Cytotoxic T cell (primary cell): ENCODE results near the gene COMMD6.

- PRO-cap, 2 experiments: no peak in any of the 2 experiments
Observed at GRCh38 chr13:57075531-57076107, 65.1 kb upstream of the PRR20A start.

- PRO-cap, 2 experiments: no peak in any of the 2 experiments
Observed at GRCh38 chr13:57601380-57601758, 30.2 kb upstream of the PCDH17 start.

GRCh38 chr13:60012932-60013389 is 150.8 kb downstream of the DIAPH3 start:
- PRO-cap, 2 experiments: no peak in any of the 2 experiments

DNA sequence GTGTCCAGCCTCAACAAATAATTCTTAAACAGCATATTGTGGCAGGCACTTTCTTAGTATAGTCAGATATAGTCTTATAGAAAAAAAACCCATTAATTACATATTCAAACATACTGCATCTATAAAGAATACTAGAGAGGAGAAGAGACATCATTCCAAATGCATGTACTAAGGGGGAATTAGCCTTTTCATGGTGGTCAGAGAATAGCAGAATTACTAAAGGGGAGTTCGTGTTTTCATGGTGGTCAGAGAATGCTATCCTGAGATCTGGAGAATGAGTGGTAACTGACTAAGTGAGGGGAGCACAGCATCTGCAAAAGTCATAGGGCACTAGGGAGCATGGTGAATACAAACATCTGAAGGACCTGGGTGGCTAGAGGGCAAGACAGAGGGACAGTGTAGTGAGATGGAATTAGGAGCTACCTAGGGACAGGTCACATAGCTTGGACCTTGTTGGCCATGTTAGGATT is 8.3 kb downstream of the TDRD3 start:
- PRO-cap, 2 experiments: no peak in any of the 2 experiments

DNA sequence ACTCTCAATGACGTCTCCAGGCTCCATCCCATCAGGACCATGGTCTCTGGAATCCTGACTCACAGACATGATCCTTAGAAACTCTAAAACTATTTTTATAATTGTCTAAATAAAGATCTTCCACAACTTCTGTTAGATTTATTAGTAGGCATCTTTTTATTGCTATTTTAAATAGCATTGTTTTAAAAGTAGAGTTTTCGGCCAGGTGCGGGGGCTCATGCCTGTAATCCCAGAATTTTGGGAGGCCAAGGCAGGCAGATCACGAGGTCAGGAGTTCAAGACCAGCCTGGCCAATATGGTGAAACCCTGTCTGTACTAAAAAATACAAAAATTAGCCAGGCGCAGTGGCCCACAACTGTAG is 241.0 kb downstream of the TDRD3 start:
- PRO-cap, 2 experiments: peak in 2 of 2 experiments; most common minus-strand start position 83 of the sequence (in 2)

- PRO-cap, 2 experiments: no peak in any of the 2 experiments
Observed at GRCh38 chr13:67120952-67121447, 109.1 kb downstream of the PCDH9 start.

DNA sequence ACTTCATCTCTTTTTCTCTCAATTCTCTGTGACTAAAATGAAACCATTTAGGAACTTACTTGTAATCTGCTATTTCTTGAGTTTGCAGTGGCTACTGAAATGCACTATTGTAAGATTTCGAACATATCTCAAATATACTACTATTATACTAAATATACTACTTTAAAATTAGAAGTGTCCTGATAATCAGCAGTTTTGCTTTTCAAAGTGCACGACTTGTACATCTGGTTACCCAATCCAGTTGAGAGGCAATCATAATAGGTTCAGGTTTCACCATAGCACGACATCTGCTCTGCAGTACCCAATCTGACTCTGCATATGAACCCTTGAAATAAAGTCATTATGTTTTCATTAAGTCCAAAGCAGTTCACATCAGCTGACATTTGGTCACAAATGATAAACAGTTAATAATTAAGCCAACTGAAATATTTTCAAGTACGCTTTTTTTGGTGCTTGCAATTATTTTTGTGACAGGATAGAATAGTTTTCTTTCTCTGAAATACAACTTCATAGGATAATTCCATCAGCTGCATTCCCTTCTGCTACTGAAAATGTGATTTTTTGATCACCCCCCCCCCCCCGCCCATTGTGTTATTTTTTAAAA is 90.6 kb downstream of the PCDH9 start:
- PRO-cap, 2 experiments: no peak in any of the 2 experiments

DNA sequence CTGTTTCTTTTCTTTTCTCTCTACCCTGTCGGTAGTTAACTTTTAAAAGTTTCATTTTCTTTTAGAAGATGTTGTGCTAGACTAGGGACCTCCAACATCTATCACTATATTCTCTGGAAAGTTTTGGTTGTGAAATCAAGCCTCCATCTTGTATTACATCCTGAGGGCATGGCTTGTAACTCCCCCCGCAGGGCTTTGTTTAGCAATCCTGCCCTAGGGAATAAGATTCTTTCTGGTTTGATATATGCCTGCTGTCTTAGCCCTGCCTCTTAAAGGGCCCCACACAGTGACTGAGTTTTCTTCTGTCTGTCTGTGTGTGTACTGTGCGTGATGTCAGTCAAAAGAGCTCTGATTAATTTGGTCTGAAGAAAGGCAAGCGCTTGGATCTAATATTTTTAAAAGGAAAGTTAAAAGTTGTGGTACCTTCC is 1027.4 kb upstream of the PCDH9 start:
- PRO-cap, 2 experiments: no peak in any of the 2 experiments

GRCh38 chr13:71242141-71242609 is 624.8 kb downstream of the DACH1 start:
- PRO-cap, 2 experiments: no peak in any of the 2 experiments

GRCh38 chr13:71475617-71476055 is 391.4 kb downstream of the DACH1 start:
- PRO-cap, 2 experiments: no peak in any of the 2 experiments

DNA sequence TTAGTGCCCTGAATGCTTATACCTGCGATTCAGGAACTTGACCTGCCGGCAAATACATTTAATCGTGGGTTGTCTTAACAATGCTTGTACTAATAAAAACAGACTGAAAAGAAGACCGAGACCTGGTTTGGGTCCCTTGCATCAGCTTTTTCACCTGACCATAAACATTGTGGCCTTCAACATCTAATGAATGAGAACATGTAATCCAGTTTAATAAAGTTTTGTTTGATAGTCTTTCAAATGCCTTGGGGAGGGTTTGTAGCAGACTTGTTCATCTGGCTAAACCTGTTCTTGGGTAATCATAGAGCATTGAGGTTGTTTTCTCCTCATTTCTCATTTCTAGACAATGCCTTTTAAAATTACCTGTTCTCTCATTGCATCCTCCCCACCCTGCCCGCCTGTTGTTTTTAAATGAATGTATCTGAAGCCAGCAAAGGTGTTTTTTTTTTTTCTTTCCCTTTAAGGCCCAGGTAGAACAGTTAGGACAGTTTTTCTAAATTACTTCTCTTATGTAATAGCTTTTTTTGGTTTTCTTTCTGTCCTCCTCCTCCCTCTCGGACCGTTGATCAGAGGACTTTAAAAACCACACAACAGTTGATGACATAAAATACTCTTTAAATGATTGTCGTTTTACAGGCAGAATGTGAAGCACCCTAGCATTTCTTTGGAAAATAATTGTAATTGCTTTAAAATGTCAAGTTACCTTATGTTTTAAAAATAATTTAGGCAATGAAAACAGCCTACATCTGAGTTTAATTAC is 7.3 kb downstream of the KLF5 start:
- PRO-cap, 2 experiments: no peak in any of the 2 experiments

GRCh38 chr13:73368440-73369076 is 309.8 kb downstream of the KLF5 start:
- PRO-cap, 2 experiments: no peak in any of the 2 experiments

GRCh38 chr13:74162201-74162668 is 1103.4 kb downstream of the KLF5 start:
- PRO-cap, 2 experiments: no peak in any of the 2 experiments

- PRO-cap, 2 experiments: peak in 2 of 2 experiments; most common minus-strand start chr13:74287903 (in 2)
Observed at GRCh38 chr13:74287742-74287996, 1194.3 kb downstream of the TBC1D4 start.

GRCh38 chr13:75309752-75310884 is 171.9 kb downstream of the TBC1D4 start:
- PRO-cap, 2 experiments: no peak in any of the 2 experiments

- PRO-cap, 2 experiments: peak in 2 of 2 experiments; most common minus-strand start chr13:75537844 (in 2)
Observed at GRCh38 chr13:75537282-75537973, at the start of gene COMMD6. Gene COMMD6, minus strand, starts transcription at chr13:75537841.

GRCh38 chr13:75715494-75715973 is 79.4 kb downstream of the LMO7 start:
- PRO-cap, 2 experiments: no peak in any of the 2 experiments

- PRO-cap, 2 experiments: no peak in any of the 2 experiments
Observed at GRCh38 chr13:75760154-75761243, 124.4 kb downstream of the LMO7 start.

- PRO-cap, 2 experiments: no peak in any of the 2 experiments
Observed at GRCh38 chr13:75796966-75797376, 160.8 kb downstream of the LMO7 start.

DNA sequence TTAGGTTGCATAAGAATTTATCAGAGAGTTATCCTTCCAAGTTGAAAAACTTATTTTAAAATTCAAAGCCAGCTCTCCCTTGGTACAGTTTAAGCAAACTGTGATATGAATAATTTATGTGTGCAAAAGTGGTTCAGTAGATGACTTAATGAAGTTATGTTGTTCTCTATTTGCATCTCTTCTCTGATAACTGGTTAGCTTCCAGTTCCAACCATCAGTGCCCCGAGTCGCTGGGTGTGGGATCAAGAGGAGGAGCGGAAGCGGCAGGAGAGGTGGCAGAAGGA is 204.0 kb downstream of the LMO7 start:
- PRO-cap, 2 experiments: no peak in any of the 2 experiments